Metastatic Lung Carcinoma in the Adrenal Gland (tissue), 1 donor: ENCODE results near the genes PRSS48 and FHIP1A.

DNA sequence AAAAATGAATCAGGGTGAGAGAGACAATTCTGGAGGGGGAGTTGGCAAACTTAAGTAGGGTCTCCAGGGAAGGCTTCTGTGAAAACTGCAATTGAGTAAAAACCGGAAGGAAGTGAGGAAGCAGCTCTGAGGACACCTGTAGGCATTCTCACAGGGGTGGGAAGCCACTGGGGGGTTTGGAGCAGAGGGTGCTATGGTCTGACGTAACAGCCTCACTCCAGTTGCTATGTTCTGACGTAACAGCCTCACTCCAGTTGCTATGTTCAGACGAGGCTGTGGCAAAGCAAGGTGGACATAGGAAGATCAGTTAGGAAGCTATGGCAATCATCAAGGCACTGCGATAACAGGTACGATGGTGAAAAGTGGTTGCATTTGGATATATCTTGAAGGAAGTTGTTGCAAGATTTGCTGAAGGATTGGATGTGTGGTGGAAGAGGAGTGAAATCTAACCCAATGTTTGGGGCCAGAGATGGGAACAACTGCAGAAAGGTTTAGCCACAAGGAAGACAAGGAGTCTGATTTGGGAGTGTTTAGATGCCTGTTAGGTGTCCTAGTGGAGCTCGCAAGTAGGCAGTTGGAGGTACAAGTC, 47.9 kb downstream of the EDNRA start:
- PRO-cap: no peak

- PRO-cap: no peak
These were observed 61.4 kb downstream of the EDNRA start for GRCh38 chr4:147542019-147542908.

DNA sequence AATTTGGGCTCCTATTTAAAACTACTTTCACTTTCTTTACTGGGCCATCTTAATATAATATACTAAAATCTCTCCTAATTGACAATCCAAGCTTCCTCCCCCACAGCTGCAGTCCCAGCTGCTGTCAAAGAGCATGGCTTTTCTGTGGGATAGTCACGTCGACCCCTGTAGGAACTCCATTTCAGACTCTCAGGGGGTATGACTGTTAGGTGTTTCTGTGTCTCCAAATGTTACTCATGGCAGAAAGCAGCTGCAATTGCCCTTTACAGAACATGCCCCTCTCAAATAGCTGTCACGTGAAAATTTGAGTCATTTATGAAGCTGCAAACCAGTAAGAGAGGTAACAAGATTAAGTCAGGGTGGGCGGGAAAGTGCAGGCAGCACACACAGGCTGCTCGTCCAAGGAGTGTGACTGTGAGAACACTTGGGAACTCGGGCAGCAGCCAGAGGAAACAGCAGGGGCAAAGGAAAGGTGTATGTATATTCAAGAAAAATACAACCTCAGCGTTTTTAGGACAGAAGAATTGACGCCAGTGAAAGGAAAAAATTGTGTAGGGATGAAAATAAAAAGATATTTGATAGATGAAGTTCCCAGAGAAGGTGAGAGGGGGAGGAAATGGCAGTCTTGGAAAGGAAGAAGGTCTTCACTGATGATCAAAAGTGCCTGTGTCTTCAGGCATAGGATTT, 66.5 kb upstream of the TMEM184C start:
- PRO-cap: no peak

DNA sequence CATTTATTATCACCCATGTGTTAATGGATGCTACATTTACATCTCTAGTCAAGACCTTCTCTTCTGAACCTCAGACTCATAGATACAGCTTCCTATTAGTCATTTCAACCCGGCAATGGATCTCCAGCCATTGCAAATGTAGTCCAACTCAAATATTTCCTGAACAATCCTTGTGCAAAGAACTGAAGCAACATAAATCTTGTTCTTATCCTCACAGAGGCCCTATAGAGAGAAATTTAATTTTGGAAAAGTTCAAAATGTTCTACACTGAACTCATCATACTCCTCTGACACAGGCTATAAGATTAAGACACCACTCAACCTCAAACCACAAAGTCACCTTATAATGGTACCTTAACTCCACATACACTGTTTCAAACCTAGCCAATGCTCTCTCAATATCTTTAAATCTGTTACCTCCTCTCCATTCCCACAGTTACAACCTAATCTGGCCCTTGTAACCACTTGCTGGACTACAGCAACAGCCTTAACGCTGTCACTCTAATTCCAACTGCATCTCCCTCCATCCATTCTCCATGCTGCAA, 3.1 kb downstream of the PRMT9 start:
- PRO-cap: no peak

DNA sequence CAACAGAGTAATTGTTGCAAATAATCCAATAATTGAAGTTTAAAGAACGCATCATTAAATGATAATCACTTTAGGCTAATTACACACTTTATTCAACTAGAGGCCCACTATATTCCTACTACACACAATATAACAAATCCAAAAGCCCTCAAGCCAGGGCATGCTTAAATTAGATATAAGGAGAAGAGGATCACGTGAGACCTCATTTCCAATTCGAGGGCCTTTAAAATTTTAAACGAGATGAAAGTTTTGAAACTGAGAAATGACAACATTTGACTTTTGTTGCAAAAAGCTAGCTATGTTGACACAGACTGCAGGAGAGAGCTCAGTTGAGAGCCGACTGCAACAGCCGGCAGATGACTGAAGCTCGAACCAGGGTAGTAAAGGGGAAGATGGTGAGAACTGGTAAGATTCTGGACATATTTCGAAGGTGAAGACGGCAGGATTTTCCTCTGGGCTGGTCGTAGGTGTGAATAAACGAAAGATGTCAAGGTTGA, 851 bp downstream of the PRMT9 start:
- PRO-cap: unidirectional peak, plus-strand start at position 328 of the sequence

DNA sequence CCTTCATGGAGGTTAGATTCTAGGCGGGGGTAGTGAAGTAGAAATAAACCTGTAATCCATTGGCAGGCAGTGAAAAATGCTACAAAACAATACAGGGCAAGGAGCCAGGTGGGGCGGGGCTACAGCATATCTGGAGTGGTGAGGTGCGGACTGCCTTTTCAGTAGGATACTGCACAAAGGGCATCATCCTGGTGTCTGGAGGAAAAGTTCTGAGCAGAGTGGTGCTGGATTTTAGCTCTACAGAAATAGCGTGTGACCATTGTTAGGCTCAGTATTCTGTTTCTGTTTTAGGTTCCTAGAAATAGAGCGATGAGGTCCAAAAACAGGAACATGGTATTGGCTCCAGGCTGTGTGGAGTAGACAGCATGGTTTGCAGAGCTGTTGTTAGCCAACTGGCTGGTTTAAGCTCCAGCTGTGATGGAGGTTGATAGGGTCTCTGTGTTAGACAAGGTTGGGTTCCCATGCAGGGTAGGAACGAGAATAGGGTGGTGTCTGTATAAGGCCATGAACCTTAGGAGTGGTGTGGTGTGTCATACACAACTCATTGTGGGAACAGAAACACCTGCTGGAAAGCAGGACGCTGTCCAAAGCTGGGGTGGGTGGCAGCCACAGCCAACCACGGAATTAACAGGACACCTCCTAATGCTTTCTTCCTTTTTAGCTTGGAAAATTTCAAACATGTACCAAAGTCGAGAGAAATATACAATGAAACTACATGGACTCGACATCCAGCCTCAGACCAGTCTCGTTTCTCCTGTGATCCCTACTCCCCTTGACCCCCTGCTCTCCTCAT, 94.2 kb downstream of the ARHGAP10 start:
- PRO-cap: no peak

- PRO-cap: no peak
These were observed 132.7 kb downstream of the ARHGAP10 start for GRCh38 chr4:147864568-147865034.

DNA sequence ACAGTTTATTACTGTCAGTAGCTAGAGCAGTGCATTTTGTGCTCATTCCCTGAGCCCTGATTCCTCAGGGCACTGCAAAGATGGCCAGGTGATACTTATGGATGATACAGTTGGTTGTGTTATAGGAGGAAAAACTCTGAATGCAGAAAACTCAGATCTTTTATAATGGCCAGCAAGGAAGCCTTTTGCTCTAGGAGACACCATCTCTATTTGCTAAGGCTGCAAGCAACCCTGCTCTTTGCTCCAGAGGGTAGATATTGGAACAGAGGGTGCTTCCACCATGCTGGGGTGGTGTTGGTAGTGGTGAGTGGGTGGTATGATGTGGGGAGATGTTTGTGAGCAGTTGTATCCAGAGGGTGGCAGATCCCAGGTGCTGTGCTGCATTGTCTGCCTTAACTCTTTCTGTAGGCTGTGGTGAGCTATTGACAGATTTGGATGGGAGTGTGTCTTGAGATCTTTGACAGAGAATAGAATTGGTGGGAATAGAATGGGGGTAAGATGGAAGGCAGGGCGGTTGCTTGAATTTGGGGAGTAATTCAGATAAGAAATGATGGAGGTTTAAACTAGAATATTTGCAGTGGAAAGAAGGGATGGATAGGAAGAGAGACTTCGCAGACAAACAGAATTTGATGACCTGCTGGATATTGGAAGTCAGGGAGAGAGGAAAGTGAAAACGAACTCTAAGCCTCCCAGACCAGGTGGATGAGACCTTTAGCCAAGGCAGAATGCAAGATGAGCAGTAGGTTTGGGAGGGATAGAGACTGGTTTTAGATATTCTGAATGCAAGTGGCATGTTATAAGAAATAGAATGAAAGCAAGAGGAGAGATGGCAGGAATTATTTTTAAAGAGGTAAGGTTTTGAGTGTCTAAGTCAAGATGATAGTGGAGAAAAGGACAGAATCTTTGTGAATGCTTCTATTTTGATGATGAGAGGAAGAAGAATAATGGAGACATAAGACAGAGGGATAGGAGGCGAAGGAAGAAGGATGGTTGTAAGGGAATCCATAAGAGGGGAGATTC, 194.2 kb downstream of the ARHGAP10 start:
- PRO-cap: no peak

- PRO-cap: no peak
These were observed 238.8 kb upstream of the NR3C2 start for GRCh38 chr4:148681014-148681318.

DNA sequence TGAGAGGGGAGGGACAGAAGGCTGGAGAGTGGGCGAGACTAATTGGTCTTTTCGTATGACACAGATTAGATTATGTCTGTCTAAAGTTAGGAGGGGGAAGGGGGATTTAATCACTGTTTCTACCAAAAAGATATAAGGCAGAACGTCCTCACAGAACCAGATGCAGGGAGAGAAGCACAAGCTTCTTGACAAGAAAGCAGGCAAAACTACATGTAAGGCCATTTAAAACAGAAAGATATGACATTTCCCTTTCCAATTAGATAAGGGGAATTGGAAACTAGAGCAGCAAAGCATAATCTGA, 535.7 kb downstream of the IQCM start:
- PRO-cap: no peak

GRCh38 chr4:150747572-150748217, 165.7 kb downstream of the MAB21L2 start:
- PRO-cap: no peak

DNA sequence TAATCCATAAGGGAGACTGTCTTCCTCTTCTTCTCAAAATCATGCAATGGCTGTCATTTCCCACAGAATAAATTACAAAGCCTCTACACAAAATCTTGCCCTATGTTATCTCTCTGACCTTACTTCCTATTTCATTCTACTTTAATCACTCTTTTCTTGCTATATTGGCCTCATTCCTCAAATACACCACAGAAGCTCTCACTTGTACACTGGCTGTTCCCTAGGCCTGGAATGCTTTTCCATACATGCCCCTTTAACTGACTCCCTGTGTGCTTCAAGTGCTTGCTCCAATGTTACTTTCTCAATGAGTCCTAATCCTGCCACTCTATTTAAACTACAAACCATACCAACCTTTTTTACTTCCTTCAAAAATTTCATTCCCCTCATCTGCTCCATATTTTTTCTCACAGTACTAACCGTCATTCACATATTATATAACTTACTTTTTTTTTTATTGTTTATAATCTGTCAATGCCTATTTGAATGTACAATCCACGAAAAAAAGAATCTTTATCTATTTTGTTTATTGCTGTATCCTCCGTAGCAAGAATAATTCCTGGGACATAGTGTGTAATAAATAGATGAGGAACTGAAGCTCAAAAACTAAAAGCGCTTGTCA, 177.4 kb downstream of the MAB21L2 start:
- PRO-cap: no peak

DNA sequence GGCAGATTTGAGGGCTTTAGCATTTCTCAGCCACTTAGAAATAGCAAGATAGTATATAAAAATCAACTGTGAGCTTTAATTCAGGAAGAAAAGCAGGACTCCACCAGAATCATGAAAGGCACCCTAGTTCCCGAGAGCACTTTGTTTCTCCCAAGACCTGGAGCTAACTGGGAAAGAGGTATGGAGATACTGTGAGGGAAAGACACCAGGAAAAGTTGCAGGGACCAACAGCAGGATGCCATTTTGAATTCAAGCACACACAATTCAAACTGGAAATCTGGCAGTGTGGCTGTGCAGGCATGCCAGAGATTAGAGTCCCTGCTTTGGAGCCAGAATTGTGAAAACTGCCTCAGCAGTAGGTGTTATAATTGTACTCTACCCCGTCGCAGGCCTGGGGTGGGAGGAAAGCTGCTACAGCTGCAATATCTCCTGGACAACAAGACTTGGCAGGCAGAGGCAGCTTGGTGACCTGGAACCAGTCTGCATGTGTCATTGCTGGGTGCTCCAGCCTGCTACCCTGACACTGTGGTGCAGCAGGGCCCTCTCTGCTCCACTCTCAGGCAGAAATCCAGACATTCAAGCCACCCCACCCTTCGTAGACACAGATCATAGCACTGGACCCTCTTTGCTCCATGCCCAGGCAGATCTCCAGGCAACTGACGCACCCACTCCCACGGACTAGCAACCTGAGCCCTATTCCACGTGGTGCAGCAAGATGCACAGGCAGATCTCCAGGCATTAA, 140.8 kb downstream of the LRBA start:
- PRO-cap: no peak

GRCh38 chr4:151014150-151014871, 773 bp downstream of the LRBA start:
- PRO-cap: unidirectional peak, plus-strand start at chr4:151014669; unidirectional peak, minus-strand start at chr4:151014817

DNA sequence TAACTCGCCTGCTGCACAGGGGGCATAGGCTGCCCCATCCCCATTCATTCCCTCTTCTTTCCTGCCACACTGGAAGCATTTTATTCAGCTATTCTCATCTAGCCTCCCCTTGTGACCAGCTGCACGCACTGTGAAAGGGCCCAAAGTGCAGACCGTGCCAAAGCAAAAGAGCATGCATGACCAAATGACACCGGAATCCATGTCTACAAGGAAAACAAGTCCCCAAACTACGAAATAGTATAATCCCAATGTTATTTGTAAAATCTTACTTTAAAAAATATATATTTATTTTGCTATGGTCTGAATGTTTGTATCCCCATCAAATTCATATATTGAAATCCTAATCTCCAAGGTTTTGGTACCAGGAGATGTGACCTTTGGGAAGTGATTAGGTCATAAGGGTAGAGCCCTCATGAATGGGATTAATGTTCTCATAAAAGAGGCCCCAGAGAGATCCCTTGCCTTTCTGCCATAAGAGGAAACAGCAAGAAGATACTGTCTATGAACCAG, 77.3 kb upstream of the PRSS48 start:
- PRO-cap: no peak

GRCh38 chr4:151221916-151222615, 54.9 kb upstream of the PRSS48 start:
- PRO-cap: no peak

GRCh38 chr4:151251638-151252795, 24.9 kb upstream of the PRSS48 start:
- PRO-cap: no peak

DNA sequence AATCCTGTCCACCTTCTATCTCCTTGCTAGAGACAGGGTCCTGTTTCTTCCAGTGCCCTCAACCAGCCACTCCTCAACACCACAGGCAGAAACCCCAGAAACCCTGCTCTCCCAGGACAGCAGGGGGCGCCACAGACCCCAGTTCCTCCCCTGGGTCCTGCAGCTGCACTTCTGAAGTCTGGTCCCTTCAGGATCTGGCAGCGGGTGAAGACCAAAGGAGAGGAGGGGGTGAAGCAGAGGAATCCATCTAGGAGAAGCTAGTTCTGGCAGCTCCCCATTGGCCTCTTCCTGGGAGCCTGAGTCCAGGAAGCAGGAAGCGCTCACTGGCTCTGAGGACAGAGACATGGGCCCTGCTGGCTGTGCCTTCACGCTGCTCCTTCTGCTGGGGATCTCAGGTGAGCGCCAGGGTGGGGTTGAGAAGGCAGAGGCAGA, at the start of gene PRSS48:
Gene PRSS48 (plus strand): TSS at position 332 of the 432 bp plus-strand sequence.
- PRO-cap: no peak

DNA sequence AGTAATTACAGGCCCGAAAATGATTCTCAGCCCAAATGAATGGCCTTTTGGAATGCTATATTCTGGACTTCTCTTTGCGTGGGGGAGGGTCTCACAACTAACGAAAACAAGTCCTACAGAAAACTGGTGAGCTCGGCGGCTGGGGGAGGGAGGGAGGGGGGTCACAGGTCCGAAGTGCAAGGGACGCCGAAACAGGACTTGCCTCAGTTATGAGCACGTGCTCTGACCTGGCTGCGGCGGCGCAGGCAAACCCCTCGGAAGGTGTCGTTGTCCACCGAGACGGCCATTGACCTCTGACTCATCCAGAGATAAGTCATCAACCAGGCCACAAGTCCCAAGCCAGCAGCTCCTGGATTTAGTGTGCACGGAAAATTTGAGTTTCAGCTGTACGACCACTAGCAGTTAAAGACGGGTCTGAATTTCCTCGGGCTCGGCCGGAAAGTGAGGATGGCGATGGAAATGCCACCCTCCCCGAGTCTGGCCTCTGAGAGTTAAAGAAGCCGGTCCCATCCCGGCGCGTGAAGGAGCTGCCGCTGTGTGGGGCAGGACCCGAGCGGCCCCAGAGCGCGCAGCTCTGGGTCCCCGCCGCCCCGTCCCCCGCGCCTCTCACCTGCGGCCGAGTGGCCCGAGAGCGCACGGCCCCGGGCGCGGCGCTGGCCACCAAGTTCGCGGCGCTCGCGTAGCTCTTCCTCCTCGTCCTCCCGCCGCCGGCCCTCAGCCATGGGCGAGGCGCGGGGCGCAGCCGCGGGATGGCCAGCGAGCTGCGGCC, 590 bp downstream of the SH3D19 start:
- PRO-cap: bidirectional peak, plus-strand start at position 376 of the sequence, minus-strand start at position 288 of the sequence

- PRO-cap: bidirectional peak, plus-strand start at chr4:151409216, minus-strand start at chr4:151409001; bidirectional peak, plus-strand start at chr4:151409447, minus-strand start at chr4:151409363; bidirectional peak, plus-strand start at chr4:151410122, minus-strand start at chr4:151409913
These were observed at the start of gene FHIP1A for GRCh38 chr4:151409092-151409967. TSS of gene FHIP1A (plus strand) at chr4:151409176.